Airway epithelial cell (primary cell): ENCODE measurements around a stretch of chr3.

GRCh38 chr3:56355431-56356138 lies 112.7 kb downstream of the ERC2 start:
- RAMPAGE, long total RNA = no peak

DNA sequence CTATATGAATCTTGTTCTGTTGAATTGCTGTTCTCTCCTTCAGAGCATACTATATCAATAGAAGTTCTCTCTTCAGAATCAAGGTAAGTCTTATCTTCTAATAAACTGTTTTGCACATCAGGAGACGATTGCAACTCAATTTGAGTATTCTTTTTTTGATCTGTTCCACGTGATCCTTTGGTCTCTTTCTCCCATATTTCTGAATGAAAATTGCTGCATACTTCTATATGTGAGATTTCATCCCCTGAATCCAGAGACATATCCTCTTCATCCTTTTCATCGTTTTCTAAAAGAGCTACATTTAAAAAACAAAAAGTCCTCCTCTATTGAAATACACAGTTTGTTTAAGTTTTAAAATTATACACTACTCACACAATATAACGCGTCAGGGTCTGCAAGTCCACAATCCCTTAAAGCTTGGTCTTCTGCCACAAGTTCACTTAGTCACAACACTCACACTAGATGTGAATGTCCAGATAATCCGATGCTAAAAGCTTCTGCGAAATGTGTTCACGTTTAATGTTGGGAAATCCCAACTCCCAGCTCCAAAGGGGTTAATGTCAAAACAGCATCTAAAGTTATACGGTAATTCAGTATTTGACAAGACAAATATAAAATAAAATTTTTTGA lies 59.7 kb downstream of the TASOR start:
- RAMPAGE, long total RNA = no peak

- RAMPAGE, long total RNA = no peak
These were observed 978 bp downstream of the TASOR start for GRCh38 chr3:56681871-56682703.

DNA sequence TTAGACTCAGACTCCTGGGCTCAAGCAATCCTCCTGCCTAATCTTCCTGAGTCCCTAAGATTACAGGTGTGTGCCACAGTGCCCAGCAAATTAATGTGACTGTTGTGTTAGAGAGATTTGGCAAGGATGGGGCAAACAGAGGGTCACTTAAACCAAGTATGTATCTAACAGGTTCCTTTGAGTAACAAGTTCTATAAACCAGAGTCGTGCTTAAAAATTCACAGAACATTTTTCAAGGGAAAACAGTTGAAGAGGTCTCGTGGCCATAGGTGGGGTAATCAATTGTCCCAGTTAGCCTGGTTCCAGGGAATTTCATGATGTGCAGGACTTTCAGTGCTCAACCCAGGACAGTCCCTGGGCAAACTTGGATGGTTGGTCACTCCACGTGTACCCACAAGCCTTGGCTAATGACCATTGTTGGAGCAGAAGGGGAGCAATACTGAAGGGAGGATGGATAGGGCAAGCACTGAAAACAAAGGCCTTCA lies 104.1 kb upstream of the SPATA12 start:
- RAMPAGE, long total RNA = no peak

DNA sequence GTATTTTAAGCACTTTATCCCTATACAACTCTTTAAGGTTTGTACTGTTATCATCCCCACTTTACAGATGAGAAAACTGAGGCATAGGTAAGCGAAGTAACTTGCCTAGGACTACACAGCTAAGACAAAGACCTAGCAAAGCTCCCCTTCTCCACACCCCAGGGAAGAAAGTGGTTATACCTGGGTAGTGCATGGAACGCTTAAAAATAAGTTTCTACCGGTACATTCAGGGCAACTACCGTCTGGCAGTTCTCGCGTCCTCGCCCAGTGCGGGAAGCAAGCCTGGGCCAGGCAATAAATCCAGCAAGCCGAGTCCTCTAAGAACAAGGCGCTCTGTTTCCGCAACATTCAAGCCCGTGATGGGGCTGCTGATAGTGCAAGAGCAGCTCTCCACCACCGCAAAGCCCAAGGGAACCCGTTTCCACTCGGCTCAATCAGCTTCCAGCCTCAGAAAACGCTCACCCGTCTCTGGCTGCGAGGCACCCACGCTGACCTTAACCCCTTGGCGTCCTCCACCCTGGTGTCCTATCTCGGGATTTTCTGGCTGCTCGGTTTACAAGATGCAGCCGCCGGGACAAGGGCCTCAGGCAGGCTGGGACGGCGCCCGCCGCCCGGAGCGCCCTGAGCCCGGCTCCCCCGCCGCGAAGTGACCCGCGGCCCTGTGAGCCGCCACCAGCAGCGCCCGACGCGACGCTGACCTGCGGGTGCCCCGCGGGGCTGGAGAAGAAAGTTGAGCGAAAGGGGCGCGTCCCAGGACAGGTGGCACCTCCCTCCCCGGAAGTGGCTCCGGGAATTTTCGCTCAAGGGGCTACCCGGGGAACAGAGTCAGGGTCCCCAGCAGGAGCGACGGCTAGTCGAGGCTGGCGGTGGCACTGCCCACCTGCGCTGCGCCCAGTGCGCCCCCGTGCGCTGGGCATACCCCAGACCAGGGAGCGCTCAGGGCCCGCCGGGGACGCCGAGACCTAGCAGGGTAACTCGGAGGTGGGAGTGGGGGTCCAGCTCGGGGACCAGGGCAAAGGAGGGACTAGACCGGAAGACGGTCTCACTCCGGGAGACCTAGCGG lies 18.0 kb downstream of the SPATA12 start:
- RAMPAGE, long total RNA = no peak

DNA sequence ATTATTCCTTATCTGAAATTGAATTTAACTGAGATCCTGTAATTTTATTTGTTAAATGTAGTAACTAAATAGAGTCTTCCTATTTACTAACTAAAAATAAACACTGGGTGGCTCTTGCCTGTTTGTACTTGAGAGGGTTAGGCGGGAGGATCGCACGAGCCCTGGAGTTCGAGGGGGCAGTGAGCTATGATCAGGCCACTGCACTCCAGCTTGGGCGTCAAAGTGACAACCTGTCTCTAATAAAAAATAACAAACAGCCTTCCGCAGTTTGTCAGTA lies 835 bp upstream of the PDE12 start:
- RAMPAGE, long total RNA = no peak

DNA sequence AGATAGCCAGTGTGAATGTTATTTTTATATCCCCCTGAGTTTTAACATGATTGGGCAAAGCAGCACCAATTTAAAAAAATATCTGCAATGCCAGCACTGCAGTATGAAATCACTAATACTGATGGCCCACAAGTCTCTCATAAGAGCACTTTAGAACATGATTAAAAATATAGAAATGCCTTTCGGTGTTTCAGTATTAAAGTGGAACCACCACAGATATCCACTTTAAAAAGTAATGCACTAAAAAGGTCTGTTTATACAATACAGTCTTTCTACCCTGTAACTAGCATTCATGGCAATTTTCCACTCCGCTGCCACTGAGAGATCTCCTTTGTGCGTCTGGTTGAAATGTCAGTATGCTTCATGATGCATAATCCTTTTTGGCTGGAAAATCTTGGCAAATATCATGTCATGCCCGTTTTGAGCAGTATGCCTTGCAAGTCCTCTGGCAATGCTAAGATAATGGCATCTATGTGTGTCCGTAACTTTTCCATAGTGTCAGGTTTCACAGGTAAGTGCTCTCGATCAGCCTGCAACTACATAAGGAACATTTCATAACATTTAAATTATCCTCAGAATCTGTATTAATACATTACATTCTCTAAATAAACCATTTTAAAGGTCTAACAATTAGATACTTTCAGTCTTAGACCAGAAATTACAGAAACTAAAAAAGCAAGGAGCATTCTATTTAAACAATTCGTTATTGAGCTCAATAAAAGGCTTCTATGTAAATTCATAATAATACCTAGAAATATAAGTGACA lies 30.8 kb upstream of the ARF4 start:
- RAMPAGE, long total RNA = no peak

DNA sequence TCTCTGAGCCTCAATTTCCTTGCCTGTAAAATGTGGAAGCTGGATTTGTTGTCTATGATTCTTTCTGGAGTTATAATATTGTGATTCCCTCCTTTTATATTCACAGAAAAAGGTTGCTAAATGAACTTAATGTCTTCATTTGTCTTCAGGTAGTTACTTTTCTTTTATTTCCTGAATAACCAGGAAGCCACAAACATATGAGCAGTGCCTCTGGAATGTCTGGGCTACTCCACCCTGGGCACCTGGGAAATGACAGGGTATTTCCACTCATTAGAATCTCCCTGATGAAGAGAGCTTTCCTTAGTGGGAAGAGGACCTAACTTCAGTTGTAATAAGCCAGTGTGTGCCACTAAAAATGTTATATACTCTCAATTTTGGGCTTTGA lies 3.8 kb upstream of the SLMAP start:
- RAMPAGE, long total RNA = no peak

- RAMPAGE, long total RNA = no peak
These were observed 55.9 kb upstream of the FLNB start for GRCh38 chr3:57952186-57952927.

- RAMPAGE, long total RNA = no peak
These were observed 48.3 kb upstream of the FLNB start for GRCh38 chr3:57959644-57960639.

- RAMPAGE, long total RNA = no peak
These were observed 93.8 kb downstream of the FLNB start for GRCh38 chr3:58102037-58102366.

- RAMPAGE, long total RNA = no peak
These were observed 36.6 kb downstream of the DNASE1L3 start for GRCh38 chr3:58174049-58174684.

- RAMPAGE, long total RNA = no peak
These were observed 4.0 kb upstream of the DNASE1L3 start for GRCh38 chr3:58214367-58215520.

DNA sequence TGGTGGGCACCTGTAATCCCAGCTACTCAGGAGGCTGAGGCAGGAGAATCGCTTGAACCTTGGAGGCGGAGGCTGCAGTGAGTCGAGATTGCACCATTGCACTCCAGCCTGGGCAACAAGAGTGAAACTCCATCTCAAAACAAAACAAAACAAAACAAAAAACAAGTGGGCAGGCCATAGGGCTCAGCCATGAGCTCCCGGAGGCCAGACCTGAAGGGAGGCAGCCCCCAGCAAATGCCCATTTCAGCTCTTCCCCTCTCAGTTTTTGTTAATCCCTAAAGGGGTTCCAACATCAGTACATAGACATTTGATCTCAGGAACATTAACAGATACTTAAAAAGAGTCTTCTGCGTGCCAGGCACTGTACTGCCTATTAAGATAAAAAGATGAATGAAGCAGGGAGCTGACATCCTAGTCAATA lies 12.0 kb downstream of the PXK start:
- RAMPAGE, long total RNA = no peak

- RAMPAGE, long total RNA = no peak
These were observed 21.4 kb downstream of the PXK start for GRCh38 chr3:58353922-58354664.

- RAMPAGE, long total RNA = no peak
These were observed 23.2 kb downstream of the PXK start for GRCh38 chr3:58355710-58356539.

DNA sequence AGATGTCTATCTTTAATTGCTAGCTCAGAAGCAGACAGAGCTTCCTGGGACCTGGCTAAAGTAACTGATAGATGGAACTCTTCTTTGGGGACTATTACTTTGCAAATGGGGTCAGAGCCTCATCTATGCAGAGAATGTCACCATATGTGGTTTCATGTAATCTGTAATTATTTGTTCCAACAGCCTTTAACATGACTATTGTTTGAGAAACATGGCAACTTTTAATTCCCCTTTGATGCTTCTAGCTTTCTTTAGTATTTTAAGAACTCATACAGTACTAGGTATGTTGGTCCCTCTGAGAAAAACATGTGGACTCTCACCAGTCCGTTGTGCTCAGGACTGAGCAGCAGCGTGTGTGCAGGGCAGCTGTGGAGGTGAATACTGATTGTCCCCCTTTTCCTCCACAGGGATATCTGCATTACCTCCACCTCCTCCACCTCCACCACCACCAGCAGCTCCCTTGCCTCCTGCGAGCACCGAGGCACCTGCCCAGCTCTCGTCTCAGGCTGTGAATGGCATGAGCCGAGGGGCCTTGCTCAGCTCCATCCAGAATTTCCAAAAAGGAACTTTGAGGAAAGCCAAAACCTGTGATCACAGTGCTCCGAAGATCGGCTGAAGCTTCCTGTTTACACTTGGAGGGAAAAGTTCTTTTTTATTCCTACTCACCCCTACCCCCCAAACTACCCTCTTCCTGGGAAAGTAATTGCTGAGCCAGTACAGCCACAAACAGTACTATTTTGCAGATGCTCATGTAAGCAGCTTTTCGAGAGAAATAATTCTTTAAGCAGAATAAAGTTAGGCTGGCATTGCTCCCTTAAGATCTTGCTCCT lies 9.1 kb downstream of the PDHB start:
- RAMPAGE, long total RNA = no peak

DNA sequence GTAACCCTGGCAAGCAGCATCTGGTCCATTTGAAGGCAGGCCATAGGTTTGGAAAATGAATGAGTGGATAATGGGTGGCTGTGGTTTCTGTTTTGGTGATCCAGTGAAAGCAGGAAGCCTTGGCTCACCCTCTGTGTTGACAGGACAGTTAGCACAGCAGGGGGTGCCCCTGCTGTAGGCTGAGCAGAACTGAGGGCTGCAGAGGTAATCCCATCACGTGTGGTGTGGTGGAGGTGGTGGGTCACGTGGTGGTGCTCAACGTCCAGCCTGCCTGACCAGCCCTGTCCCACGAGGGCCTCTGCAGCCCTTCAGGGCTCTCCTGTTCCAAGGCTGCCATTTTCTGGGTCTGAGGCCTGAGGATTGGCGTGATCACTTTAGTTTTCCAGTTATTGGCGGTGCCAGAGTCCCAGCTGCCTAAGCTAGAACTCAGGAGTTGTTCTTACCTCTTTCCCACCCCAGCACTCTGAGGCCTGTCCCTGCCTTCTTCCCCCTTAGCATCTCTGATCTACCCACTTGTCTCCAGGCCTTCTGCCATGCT lies 15.9 kb downstream of the ACOX2 start:
- RAMPAGE, long total RNA = no peak

DNA sequence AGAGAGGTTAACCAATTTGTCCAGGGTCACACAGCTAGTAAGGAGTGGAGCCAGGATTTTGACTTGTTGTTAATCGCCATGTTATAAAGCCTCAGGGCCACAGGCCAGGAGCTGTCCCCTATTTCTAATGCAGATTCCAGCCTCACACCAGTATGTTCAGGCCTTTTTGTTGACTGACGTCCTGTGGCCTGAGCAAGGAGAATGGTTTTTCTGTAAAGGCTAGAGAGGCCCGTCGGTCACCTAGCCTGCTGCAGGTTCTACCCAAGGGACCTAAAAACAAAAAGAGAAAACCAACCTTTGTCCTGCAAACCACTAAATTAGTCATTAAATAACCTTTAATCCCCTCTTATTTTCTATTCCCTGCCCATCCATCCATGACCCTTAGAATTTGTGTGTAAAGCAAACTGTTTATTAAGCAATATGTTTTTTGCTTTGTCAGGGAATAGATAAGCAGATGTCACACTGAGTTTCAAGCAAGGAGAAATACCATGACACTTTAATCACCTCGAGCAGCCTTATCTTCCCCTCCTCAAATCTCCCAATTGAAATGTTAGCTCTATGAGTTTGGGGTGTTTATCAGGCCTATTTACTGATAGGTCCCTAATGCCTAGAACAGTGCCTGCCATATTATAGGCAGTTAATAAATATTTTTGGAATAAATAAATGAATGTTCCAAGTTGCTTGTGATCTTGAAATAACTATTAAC lies 14.0 kb downstream of the ACOX2 start:
- RAMPAGE, long total RNA = no peak

GRCh38 chr3:58564025-58565464 lies 12.6 kb downstream of the FAM107A start:
- RAMPAGE, long total RNA = no peak